Paraaortic lymph node (tissue), 1 donor: ENCODE results near the gene ZBTB47.

DNA sequence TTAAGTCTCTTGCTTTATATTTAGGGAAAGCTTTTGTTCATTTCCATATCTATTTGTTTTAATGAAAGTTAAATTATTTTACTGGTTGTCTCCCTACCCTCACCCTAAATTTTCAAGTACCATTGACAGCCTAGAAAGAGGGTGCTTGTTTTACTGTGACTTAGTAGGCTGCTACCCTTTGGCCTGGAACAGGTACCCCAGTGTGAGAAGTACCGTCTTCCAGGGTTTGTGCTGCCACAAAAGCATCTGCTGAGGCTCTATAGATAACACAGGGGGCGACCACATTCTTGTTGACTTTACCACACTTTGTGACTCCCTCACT lies 23.4 kb downstream of the EXOG start:
- PRO-cap: no peak

DNA sequence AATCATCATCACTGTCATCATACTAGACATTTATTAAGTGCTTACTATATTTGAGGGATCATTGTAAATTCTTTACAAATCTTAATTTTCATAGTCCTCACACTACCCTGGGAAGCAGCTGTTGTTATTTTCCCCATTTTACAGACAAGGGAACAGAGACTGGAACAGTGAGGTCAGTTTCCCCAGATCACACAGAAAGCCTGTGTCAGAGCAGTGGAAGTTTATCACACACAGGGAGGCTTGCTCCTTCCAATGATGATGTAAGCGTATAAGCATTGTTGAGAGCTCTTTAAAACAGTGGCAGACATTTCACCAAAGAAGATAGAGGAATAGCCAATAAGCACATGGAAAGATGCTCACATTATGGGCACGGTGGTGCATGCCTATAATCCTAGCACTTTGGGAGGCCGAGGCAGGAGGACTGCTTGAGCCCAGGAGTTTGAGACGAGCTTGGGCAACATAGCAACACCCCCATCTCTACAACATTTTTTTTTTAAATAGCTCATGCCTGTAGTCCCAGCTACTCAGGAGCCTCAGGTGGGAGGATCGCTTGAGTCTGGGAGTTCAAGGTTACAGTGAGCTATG lies 43.6 kb downstream of the EXOG start:
- PRO-cap: no peak

DNA sequence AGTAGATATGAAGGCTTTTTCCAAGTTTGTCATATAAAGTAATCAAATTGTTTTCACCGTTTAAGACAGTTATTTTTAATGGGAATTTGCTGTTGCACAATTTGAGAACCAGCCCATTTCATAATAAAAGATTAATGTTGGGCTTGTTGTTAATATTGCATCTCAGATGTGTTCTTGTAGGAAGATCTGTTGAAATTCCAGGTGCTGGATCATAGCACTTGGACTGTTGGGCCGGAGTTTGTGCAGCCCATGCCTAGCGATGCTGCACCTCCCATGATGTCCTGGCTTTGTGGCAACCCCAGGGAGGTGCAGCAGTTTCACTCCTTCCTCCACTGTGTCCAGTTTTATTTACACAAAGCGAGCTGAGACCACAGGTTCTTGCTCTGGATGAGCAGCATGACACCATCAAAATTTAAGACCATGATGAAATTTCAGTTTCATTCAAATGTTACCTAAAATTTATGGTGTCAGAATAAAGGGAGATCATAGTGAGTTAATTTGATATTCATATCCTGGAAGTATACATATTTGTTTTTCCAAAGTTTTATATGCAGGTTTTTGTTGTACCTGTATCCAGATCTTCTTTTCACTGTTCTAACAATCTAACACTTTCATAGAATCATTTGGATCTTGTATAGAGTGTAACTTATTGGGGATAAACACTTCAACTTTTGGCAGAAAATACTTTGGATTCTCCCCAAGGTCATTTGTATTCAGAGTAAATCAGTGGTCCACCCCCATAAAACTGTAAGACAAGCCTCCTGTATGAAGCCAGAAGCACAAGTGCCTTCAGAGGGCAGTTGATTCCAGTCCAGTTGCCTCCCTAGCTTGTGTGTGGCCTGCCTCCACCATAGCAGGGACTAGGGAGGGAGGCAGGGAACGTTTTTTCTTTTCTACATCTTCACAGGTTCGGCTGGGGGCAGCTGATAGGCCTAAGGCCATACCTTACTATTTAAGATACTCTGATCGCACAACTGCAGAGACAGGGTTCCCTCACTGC lies 12.0 kb downstream of the GORASP1 start:
- PRO-cap: no peak

- PRO-cap: no peak
Observed at GRCh38 chr3:39136675-39136874, 16.8 kb downstream of the CSRNP1 start.

DNA sequence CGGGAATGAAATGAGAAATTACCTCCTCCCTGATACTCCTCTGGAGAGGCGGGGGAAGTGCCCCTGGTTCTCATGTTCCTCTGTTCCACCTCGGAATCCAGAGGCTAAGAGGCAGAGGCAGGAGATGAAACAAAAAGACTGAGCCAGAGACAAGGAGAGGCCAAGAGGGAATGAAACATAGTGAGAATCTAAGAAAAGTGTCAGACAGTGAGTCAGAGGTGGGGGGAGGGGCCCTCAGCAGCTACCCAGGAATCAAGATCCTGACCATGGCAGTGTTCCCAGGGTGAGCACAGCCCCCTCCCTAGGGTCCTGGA lies 2.6 kb downstream of the CSRNP1 start:
- PRO-cap: bidirectional peak, plus-strand start outside the sequence, minus-strand start at position 99 of the sequence

DNA sequence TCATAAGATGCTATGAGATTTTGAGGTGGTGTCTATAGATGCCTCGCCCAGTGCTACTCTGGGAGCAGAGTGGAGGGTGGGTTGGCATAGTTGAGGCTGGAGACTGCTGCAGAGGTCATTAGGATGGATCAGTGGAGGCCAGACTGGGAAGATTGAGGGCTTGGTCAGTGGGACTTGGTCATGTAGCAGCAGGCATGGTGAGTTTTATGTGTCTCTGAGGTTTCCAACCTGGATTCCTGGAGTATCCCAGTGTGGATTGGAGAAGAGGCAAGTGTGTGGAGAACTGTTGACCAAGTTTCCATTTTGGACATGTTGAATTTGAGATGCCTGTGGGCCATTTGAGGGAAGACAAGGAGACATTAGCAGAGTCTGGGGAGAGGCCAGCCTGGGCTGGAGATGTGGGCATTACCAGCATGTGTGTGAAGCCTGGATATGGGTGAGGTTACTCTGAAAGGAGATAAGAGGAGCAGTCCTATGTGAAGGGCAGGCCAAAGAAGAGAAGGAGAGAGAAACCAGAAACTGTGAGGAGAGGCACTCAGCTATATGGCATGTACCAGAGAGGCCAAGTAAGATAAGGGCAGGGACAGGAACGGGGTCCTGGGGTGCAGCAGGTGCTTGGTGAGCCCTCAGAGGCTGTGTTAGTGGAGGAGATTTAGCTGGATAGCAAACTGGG lies 4.3 kb downstream of the SLC25A38 start:
- PRO-cap: no peak

DNA sequence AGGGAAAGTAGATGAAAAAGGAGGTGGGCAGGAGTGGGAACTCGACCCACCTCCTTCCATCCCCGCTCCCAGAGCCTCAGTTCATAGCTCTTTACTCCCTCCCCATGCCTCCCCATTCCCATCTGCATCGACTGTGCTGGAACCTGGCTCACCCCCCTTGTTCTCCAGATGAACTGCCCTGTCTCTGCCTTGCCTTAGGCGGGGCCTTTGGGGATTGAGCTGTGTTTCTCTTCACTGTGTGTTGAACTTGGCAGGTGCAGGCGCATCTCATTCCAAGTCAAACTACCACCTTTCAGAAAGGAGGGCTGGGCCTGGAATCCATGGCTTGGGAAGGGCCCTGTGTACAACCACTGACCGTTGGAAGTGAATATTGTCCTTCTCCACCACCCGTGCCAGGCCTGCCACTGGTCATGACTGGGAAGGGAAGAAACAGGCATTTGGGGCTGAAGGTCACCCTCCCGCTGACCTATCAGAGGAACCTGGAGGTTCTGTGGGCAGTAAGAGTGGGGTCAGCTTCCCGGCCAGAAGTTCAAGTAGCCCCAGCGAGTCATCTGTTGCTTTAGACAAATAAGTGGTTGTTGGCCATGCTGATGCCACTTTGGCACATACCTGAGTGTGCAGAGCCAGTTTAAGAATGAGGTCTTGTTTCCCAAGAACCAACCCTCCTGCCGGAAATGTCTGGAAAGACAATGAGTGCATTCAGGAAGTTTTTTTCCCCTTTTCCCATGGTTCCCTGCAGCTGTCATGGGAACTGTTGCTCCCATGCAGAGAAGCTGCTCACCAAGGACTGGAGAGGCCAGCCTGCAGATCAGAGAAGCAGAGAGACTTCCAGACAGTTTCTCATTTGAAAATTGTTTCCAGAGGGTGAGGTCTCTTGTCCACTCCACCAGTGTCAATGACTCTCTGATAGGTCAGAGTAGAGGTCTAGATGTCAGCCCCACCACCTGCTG lies 166.6 kb downstream of the ZNF621 start:
- PRO-cap: no peak

GRCh38 chr3:40778822-40779328 lies 254.1 kb downstream of the ZNF621 start:
- PRO-cap: no peak

DNA sequence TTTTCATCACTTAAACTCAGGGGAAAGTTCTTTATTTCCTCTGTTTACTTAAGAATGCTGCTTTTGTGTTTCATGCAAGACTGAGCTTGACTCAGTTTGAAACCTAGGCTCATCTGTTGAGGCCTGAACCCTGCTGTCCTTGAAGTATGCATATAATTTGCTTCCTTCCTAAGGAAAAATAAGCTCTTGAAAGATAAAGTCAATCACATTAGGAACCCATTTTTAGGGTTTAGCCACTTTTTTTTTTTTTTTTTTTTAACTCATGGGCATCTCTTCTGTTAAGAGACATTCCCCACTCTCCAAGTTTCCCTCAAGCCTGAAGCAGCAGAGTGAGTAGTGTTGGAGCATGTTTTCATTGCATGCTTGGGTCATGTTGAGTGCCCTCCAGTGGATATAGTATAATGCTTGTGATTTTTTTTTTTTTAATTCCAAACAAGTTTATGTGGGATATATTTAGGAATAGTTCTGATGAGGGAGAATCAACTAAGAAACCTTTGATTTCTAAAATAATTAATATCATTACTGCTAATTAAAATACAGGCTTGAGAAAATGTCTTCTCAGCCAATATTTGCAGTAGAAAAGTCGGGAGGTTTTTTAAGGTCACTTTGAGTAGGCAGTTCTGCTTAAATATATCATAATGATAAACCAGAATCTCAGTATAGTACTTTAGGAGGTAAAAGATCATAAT lies 3.6 kb downstream of the CTNNB1 start:
- PRO-cap: no peak

GRCh38 chr3:41233435-41234063 lies 34.2 kb downstream of the CTNNB1 start:
- PRO-cap: no peak

DNA sequence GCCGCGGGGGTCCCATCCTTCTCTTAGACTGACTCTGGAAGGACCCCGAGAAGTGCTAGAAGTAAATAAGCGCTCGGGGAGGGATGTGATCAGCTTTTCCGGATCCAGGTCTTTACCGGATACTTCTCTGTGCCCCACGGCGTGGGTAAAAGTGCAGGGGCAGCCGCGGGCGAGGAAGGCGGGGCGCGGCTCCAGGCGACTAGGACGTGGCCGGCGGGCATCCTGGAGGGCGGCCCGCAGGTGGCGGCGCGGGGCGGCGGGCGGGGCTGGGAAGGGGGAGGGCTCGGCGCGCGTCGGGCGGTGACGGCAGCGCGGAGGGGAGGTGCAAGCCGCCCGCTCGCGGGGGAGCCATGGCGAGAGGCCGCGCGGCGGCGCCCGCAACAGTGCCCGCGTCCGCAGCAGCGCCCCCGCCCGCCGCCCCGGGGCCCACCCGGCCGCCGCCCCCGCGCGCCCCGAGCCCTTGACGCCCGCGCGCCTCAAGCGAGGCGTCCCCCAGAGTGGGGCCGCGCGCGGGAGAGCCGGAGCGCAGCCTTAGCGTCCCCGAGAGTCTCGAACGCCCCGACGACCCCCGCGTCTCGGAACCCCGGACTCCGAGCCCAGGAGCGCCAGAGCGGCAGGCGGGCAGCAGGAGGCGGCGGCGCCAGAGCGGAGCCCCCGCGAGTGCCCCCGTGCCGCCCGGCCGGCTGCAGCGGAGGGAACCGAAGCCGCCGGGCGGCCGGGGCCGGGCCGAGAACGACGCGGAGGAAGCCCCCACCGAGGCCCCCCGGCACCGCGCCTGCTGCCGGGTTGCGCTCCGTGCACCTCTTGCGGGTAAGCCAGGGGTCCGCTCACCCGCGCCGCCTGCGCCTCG lies 51.6 kb upstream of the ULK4 start:
- PRO-cap: bidirectional peak, plus-strand start at position 383 of the sequence, minus-strand start at position 201 of the sequence

GRCh38 chr3:42024646-42025410 lies 62.9 kb upstream of the ULK4 start:
- PRO-cap: no peak

GRCh38 chr3:42057562-42058027 lies 33.6 kb upstream of the TRAK1 start:
- PRO-cap: bidirectional peak, plus-strand start at chr3:42057758, minus-strand start at chr3:42057662

DNA sequence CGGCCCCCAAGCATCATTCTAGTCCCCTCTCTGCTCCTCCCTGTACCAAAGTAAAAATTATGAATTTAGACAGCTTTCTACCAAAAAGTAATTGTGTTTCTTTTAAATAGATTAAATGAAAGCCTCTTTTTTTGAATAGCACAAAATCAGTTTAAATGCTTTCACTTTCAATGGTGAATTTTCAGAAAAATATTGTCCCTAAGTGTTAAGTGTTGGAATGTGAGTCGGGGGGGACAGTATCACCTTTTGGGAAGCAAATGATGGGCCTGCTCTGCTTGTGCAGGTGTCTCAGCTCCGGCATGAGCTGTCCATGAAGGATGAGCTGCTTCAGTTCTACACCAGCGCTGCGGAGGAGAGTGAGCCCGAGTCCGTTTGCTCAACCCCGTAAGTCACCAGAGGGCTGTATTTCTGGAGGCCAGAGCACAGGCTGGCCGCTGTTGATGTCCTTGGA lies 78.2 kb downstream of the CCK start:
- PRO-cap: no peak

GRCh38 chr3:42192458-42193419 lies 73.2 kb downstream of the CCK start:
- PRO-cap: no peak

DNA sequence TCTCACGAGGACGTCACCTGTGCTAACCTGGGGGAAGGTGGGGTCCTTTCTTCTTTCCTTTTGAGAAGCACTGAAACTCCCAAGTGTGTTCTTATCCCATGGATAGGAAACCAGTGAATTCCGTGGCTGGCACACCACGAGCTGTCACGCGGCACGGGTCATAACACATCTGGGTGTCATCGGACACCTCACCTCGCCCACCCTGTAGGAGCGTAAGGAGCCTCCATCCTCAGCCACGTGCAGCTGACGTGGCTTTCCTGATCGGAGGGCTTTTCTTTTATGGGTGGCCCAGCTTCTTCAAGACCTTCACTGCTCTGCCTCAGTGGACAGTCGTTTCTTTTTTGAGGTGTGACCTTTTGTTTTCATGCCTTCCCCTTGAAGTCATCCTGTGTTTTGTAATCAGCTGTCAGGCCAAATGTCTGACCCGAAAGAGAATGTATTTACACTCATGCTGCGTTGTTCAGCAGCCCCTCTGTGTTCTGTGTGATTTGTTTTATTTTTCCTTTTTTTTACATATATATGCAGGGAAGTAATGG lies 41.9 kb downstream of the CCK start:
- PRO-cap: no peak

GRCh38 chr3:42345862-42346255 lies 64.6 kb downstream of the LYZL4 start:
- PRO-cap: bidirectional peak, plus-strand start at chr3:42346077, minus-strand start at chr3:42345967

GRCh38 chr3:42501187-42502061 lies 1.0 kb upstream of the VIPR1 start:
- PRO-cap: no peak

DNA sequence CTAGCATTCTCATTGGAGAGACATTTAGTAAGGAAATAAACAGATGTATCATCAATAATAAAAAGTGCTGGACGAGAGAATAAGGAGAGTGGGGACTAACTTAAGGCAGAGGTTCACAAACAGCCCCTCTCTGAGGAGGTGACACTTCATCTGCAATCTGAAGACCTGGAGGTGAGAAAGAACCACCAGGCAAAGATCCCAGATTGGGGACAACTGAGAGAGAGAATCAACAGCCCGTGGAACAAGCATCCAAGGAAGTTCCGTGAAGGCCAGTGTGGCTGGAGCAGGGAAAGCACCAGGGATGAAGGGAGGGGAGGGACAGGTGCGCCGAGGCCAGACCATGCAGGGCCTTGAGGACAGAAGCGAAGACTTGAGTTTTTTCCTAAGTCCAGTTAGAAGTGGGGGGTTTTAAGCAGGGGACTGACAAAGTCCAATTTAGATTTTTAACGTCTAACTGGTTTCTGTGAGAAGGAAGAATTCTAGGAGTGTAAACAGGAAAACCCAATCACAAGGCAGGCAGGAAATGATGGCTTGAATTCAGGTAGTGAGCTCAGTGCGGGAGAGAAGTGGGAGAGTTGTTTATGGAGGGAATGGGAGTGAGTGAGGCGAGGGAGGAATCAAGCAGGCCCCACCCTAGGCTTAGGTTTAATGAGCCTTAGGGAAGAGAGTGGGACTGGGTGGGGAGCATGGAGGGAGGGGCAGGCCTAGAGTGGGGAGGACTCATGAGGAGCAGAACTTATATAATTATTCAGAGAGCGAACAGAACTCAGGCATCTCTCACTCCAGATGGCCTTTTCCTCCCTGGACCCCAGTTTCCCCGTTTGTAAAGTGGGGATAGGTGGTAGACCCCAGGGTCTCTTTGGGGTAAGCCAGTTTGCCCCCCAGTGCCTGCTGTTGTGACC lies 17.7 kb downstream of the VIPR1 start:
- PRO-cap: unidirectional peak, plus-strand start at position 593 of the sequence

GRCh38 chr3:42653042-42653771 lies at the start of gene ZBTB47:
Gene ZBTB47 (plus strand): TSS chr3:42653697.
- PRO-cap: no peak